Right ventricle myocardium (tissue), 1 donor: Measurements from ENCODE around the genes KCTD2, MRPS7 and TMEM94.

GRCh38 chr17:75019422-75020032 is 7.1 kb downstream of the MRPL58 start:
- PRO-cap, 2 experiments: no peak in any of the 2 experiments

DNA sequence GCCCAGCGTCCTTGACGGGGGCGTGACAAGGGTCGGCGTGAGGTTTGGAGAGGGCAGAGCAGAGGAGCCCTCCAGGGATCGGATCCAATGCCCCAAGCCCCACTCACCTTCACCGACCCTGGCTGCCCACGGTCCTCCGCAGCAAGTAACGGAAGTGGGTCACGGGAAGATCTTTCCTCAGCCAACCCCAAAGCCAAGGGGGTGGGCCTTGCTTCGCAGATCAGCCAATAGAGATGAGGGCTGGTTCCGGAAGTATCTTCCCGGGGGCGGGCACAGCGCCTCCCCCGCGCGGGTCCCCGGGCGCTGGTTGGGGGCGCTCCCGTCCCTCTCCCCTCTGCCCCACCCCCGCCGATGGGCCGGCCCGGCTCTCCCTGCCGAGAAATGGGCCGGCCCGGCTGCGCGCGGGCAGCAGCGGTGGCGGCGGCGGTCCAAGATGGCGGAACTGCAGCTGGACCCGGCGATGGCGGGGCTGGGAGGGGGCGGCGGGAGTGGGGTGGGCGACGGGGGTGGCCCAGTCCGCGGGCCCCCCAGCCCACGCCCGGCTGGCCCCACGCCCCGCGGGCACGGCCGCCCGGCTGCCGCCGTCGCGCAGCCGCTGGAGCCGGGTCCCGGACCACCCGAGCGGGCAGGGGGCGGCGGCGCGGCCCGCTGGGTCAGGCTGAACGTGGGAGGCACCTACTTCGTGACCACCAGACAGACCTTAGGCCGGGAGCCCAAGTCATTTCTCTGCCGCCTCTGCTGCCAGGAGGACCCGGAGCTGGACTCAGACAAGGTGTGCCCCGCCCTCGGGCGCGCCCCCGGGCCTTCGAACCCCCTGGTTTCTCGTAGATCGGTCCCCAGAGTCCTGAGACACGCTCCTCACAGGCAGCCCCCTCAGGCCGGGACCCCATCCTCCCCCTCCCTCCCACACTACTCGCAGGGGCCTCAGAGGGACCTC is at the start of gene KCTD2:
KCTD2 (plus strand) TSS at position 408 of the 937 bp plus-strand sequence.
- PRO-cap, 2 experiments: peak in 2 of 2 experiments; most common plus-strand start position 408 of the sequence (in 2); most common minus-strand start position 147 of the sequence (in 2)

DNA sequence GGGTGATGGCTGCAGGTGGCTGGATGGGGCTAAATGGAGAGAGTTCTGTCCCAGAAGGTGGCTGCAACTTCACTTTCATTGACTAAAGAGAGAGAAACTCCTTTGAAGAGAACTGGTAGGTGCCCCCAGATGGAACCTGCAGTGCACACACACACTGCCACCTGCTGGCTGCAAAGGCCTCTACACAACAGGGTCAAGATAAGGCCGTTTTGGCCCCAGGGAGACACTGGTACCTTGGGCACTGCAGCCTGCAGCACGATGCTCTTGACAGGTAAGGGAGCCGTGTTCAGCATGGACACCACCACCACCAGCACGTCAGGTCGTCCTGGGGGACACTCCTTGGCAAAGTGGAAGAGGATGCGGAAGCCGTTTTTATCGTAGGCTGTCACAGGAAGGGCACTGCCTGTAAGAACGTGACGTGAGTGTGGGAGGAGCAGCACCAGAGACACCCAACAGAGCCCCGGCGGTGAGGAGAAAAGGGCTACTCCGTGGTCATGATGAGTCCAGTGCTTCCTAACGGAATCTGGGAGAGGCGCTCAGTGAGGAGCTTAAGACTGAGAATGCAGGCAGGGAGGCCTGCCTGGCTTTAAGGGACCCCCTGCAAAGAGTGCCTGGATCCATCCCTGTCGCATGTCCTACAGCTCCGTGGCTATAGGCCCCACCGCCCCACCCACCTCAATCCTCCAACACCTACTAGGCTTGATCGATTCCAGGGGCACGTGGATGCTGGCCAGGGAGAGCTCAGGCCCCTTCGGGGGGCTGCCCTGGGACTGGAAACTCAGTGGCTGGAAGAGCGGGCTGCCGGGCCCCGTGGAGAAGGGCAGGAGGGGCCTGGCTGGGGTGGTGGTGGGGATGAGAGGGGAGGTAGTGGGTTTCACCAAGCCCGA is 22.5 kb downstream of the GGA3 start:
- PRO-cap, 2 experiments: no peak in any of the 2 experiments

DNA sequence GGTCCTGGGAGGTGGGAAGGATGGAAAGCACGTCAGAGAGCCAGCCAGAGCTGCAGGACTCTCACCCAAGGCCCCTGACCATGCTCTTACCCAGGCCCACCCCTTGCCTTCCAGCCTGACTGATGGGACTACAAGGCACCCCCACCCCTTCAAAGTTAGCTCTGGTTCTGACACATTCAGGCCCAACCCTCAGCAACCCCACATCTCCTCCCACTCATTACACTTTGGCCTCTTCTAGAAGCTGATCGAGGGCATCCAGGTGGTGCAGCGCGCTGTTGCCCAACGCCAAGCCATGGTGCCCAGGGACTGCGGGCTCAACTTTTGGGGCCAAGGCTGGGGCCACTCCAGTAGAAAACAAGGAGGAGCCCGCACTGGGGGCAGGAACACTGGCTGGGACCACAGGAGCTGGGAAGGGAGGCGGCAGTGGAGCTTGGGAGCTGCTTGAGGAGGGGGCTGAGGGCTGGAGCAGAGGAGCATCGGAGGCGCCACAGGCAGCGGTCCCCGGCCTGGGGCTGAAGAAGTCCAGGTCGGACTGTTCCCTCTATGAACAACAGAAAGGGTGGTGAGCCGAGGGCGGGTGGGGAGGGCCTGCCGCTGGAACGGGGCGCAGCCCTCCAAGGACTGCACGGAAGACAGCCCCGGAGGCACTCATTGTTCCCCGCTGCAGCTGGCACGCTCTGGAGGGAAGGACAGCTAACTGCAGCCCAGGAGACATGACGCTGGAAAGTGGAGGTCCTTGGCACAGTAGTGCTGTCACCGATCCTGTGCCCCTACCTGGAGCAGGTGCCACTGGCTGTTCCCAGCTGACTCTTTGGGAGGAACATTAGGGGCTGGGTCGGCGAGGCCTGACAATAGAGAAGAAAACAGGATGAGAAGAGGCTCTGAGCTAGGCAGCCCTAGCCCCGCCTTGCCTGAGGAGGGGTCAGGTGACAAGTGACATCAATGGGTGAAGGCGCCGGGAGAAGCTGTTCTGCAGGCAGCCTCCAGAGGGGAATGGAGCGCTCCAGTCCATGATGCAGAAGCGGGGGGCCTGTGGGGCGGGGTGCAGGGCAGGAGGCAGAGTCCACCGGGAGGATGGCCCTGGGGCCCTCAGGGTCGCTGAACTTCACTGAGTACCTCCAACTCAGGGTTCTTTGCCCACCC is 21.5 kb downstream of the GGA3 start:
- PRO-cap, 2 experiments: no peak in any of the 2 experiments

GRCh38 chr17:75252358-75253327 is 8.8 kb downstream of the GGA3 start:
- PRO-cap, 2 experiments: no peak in any of the 2 experiments

DNA sequence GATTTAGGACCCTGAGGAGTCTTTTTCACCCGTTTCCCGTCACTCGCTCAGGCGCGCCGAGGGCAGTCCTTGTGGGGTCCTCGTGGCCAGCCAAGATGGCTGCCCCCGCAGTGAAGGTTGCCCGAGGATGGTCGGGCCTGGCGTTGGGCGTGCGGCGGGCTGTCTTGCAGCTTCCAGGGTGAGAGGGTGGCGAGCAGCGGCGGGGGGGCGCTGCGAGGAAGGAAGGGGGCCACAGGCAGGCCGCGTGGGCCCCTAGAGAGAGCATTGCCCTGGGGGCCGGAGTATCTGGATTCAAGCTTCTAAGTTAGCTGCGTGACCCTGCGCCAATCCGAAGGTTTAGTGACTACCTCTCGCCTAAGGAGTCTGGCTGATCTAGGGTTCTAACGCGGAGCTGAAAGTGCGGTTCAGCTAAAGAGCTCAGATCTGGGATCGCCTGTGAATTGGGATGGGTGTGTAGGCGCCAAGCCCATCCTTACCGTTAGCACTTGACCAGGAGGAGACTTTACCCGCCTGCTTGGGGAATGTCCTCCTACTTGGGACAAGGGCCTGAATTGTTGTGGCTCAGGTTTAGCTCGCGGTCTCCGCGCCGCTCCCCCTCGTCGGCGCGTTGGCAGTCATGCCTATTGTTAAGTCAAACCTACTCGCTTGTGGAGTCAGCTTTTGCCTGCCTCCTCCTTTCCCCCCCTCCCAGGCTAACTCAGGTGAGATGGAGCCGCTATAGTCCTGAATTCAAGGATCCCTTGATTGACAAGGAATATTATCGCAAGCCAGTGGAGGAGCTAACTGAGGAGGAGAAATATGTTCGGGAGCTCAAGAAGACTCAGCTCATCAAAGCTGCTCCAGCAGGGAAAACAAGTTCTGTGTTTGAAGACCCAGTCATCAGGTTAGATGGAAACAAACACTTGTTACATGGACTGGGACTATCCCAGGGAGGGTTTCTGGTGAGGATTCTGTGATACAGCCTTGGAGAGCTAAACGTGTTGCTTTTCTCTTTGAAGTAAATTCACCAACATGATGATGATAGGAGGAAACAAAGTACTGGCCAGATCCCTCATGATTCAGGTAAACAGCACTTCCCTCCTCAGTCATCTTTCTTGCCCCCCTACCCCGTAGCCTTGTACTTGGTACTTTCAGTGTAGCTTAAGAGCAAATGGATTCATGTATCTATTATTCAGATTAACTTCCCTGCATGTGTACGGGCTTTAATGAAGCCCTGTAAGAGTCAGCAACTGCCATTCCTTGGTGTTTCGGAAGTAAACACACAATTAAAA is at the start of gene MRPS7:
MRPS7 (plus strand) TSS at position 74 of the 1,271 bp plus-strand sequence.
- PRO-cap, 2 experiments: peak in 2 of 2 experiments; most common plus-strand start position 101 of the sequence (in 2)

DNA sequence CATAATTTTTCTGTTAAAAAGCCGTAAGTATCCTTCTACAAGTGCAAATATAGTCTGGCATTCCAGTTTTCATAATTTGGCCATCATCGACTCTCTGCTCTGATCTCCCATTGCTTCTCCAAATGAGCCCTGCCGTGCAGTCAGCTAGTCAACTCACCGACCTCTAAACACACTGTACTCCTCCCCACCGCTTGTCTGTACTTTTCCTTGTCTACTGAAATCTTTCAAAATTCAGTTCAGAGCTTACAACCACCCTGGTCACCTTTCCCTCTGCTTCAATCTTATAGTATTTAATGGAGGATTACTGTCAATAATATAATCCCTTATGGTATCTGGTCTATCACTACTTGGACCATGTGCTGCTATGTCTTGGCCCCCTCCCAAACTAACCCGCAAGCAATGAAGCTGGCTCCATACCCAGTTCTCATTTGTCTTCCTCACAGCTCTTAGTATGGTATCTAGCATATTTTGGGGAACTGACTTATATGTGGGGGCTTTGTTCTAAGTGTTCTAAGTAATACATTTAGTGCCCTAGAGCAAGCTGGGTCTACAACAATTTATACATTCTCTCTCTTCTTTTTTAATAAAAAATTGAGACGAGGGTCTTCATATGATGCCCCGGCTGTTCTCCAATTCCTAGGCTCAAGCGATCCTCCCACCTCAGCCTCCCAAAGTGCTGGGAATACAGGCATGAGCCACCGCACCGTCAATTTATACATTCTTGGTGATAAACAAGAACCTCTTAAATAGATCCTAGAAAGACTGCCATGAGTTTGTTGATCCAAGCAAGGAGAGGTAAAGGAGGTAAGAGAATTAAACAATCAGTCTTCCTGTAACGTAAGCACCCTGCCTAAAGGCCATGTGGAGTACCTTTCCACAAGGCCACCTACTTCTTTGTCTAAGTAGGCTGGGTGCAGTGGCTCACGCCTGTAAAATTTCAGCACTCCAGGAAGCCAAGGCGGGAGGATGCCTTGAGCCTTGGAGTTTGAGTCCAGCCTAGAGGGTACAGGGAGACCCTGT is 52.9 kb upstream of the SLC25A19 start:
- PRO-cap, 2 experiments: no peak in any of the 2 experiments

GRCh38 chr17:75430372-75430912 is 25.0 kb upstream of the GRB2 start:
- PRO-cap, 2 experiments: no peak in any of the 2 experiments

DNA sequence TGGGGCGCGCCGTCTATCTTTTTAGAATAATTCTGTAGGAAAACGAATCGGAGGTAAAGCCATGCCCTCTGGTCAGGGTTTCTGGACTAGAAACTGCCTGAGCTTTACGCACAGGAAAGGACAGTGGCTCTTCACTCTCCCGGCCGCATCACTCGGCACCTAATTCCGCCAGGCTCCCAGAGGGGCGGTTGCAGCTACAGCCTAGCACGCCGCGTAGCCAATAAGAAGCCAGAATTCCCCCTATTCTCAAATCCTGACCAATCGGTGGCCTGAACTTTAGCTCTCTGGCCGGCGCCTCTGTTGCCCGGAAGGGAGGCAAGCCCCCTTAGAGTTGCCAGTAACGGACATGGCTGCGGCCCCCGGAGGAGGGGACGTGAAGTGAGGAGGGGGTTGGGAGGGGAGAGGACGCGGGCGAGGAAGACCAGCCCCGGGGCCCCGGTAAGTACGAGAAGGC is at the start of gene TMEM94:
TMEM94 (plus strand) TSS at position 322 of the 454 bp plus-strand sequence.
- PRO-cap, 2 experiments: peak in 2 of 2 experiments; most common plus-strand start position 328 of the sequence (in 2); most common minus-strand start position 154 of the sequence (in 2)

DNA sequence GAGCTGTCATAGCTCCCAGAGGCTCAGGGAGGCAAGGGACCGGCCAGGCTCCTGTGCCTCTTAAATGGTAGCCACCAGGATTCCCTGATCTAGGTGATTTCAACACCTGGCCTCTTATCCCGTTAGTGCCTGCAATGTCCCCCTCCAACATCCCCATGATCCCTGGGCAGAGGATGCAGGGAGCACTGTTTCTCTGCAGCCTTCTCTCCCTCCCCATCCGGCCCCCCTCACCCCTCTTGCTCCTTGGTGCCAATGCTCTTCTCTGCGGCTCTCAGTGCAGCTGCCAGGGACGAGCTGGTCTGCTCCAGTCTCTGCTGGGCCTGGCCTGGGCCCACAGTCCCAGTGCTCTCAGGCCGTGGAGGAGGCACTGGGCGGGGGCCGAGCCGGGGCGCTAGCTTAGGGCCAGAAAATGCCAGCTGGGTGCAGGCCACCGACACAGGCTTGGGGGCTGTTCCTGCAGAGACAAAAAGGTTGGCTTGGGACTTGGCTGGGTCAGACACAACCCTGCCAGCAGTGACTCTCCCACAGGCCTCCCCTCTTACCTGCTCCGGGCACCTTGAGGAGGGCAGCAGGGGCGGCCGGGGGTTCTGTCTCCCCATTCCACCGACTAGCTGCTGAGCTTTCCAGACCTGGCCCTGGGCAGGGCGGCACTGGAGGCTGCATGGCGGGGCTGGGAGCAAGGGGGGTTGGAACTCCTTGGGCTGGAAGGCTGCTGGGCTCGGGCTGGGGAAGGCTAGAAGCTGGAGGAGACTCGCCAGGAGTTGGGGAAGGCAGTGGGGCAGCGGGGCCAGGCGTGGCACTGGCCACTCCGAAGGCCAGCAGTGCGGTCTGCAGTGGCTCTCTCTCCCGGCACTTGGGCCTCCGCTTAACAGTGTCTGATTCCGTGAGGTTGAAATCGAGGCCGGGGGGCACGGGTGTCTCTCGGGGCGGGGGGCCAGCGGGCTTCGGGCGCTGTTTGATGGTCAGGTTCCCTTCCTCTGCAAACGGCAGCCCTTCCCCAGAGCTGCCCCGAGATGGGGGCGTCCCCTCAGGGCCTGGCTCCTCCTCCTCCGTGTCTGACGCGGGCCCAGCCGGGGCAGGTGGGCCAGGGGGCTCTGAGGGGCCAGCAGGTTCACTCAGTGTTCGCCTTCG is 13.7 kb downstream of the CASKIN2 start:
- PRO-cap, 2 experiments: no peak in any of the 2 experiments

- PRO-cap, 2 experiments: no peak in any of the 2 experiments
These were observed 2.5 kb downstream of the CASKIN2 start for GRCh38 chr17:75512953-75513168.

DNA sequence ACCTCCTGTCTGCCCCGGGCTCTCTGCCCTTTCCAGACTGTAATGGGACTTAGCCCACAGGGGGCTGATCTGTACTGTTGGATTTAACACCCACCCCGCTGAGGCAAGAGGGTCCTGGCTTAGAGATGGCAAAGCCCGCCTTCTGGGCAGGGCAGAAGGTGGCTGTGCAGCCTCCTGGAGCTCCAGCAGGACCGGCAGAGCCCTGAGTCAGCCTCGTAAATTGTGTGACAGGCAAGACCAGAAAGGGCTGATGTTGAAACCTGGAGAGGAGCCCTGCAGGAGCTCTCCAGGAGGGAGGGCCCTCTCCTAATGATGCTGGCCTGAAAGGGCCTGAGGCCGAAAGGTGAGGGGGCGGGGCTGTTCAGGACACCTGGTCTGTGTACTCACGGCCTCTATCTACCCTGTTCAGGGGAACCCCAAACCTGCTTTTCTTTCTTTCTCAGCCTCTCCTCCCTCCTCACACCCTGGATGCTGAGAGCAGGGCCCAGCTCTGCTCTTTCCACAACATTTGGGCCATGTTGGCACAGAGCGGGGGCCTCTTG is 22.5 kb upstream of the MYO15B start:
- PRO-cap, 2 experiments: no peak in any of the 2 experiments

GRCh38 chr17:75638784-75639303 is 5.6 kb downstream of the SMIM5 start:
- PRO-cap, 2 experiments: no peak in any of the 2 experiments

DNA sequence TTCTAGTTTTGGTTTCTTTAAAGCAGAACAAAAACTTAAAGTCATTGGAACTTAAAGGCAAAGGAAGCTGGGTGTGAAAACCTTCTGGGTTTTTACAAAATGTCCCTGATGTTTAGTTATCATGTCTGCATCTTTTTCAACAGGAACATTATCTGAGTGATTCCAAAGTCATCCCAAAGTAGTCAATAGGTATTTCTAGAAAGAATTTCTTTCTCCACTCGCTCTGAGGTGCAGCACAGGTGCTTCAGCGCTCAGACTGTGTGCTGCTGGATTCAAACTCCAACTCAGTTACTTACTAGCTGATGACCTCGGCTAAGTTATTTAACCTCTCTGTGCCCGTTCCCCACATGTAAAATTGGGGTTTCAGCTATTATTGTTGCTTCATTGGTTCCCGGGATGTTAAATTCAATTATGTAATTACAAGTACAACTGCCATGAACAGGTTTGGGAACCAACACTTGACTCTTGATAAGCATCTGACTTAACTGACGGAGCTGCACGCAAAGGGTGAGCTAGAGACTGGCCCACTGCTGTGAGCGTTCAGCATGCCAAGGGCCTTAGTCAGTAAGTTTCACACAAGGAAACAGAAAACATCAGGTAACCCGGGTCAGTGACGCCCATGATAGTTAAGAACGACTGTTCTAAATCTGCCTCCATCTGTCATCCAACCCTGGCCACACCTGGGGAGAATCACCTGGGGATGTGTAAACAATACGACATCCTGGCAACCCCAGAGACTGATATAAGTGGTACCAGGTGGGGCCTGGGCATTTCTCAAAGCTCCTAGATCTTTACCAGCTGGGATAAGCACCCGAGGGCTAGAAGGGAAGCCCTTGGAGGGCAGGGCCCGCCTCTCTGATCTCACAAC is 721 bp upstream of the SMIM6 start:
- PRO-cap, 2 experiments: no peak in any of the 2 experiments

GRCh38 chr17:75764037-75764573 is 887 bp downstream of the GALK1 start:
- PRO-cap, 2 experiments: no peak in any of the 2 experiments

GRCh38 chr17:75785360-75785811 is 780 bp downstream of the UNK start:
- PRO-cap, 2 experiments: no peak in any of the 2 experiments

DNA sequence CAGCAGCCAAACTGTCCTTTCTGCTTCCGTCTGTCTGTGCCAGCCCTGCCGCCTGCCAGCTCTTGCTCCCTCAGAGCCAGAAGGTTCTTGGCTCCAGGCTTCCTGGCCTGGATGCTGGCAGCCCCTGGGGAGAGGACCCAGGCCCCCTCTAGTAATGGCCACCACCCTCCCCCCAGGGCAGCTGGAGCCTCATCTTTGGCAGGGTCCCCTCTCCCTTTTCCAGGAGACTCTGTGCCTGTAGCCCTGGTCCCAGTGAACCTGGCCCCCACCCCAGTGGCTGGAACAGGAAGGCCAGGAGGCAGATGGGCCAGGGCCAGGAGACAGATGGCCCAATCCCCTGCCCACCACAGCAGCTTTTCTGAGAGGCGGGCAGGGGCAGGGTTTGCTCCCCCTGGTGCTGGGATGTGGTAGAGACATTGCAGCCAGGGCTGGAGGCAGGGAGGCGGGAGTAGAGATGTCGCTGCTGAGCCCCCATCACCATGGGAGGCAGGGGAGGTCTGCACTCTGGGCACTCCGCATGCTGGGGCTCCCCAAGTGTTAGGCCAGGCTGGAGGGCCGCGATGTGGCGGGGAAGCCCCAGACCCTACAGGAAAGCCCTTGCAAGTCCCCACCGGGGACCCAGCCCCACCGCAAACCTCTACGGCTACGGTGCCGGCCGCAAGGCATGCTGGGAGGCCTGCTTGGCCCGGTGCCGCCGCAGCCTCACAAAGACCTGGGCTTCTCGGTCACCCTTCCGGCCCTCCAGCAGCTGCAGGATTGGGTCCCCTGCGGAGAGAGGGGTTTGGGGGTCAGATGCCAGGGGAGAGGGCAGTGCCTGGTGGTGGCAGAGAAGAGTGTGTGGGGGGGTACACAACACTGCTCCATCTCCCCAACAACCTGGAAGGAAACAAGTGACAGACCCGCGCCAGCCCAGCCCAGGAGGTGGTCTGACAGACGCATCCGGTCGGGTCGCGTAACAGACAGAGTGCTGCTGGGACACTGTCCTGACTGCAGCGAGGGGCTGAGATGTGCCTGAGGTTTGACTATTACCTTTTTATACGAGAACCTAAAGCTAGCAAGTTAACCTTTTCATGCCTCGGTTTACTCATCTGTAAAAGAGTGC is 16.5 kb downstream of the UNC13D start:
- PRO-cap, 2 experiments: peak in 1 of 2 experiments; most common plus-strand start position 416 of the sequence (in 1); most common minus-strand start position 260 of the sequence (in 1)

DNA sequence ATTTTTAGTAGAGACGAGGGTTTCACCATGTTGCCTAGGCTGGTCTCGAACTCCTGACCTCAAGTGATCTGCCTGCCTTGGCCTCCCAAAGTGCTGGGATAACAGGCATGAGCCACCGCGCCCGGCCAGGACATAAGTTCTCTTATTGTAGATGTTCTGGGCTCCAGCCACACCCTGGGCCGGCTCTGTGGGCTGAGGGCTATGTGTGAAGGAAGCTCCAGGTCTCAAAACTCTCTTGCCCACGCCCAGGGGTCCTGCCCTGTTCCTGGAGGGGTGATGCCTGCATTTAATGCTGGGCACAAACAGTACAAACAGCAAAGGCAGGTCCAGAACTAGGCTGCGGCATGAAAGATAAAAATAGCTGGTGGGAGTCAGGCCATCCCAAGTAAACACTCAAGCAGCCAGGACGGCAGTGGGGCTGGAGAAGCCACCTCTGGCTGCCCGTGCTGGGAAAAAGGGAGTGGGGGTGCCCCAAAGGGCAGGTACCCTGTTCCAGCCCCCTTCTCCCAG is 4.8 kb downstream of the TRIM47 start:
- PRO-cap, 2 experiments: peak in 2 of 2 experiments; most common plus-strand start position 400 of the sequence (in 2); most common minus-strand start position 304 of the sequence (in 2)

DNA sequence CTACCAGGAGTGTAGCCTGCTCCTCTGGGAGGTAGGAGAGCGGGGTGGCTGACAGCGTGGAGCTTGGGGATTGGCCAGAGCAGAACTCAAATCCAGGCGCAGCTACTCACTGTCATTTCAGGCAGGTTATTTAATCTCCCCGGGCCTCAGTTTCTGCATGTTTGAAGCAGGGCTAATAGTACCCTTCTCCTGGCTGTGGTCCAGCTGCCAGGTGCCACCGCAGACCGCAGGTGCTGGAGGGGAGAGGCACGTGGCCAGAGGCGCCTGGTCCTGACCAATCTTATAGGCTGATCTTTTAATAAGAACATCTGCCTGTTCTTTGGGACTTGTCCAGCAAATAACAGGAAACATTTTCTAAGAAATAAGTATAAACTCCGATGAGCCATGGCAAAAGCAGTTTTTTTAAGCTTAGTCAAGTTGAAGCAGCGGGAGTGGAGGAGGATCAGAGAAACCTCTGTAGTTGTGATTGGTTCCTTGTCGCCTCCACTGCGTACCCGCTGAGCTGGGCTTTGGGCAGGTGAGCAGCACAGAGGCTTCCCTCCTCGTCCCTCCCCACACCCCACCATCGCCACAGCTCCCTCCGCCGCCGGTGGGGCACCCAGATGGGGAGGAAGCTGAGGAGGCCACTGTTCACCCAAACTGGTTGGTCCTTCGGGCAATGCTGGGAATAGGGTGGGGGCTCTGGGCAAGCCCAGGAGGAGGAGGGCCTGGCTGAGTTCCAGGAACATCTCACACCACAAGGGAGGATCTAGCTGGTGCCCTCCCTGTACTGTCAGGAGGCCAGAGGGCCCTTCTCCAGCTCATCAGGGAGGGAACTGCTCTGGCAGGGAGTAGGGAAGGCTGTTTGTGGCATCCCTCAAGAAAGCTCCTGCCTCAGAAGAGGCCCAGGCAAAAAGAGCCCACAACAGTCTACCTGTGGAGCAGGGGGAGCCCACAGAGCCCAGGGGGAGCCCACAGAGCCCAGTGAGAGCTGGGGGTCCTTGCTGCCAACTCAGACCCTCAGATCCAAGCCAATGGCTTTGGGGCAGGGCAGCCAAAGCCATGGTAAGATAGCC is 5.1 kb upstream of the MRPL38 start:
- PRO-cap, 2 experiments: no peak in any of the 2 experiments

DNA sequence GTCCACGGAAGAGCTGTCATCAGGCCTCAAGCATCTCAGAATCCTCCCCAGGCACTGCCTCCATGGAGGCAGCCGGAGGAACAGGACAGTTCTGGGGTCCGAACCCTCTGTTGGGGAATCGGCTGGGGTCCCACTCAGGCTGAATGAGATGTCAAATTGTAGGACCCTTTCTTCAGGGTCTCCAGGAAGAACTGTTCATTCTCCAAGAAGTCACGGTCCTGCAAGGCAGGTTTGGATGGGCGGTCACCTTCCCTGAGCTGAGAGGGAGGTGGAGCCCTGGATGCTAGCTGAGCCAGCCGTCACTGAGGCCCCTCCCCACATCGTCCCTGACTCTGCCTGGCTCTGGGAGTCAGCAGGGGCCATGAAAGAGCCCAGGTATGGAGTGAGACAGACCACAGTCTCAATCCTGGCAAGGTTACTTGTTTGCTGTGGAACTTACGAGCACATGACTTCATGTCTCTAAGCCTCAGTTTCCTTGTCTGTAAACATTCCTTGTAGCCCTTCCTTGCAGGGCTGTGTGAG is 6.0 kb upstream of the MRPL38 start:
- PRO-cap, 2 experiments: no peak in any of the 2 experiments